GM23248 (cell line): Measurements from ENCODE around the gene FBXO47.

DNA sequence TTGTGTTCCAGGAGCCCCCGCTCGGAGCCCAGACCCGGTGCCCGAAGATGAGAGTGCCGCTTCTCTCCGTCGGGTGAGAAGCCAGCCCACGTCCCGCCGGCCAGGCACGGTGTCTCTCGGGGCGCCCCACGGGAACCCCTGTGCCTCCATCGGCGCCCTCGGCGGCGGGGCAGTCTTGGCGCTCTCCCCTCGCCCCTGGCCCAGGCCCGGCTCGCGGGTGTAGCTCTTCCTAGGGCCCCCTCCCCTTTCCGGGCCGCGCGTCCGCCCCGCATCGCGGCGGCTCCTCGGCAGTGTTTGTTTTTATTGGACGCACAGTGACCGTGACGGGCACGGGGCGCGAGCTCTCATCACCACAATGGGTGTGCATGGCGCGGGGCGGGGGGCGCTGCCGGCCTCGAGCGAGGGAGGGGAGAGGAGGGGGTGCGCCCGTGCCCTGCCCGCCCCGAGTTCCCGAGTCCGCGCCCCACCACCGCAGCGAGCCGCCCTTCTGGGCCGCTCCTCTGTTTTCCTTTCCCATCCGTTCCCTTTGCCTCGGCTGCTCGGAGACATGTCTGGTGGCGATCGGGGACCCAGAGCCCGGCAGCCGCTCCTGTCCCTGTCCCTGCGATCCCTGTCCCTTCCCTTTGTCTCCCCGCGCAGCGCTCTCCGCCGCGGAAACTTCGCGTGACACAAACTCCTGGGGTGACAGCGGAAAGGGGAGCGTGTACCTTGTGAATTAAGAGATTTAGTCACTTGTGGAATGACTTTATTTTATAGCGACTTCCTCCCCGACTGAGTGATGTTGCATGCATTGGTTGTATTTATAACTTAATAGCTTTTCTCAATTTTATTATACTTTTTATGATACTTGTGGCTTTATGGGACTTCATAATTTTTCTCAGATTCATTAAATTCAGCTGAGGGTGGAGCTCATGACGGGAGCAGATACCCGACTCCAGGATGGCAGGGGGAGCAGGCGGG lies 40.5 kb downstream of the MRM1 start:
- RAMPAGE, long total RNA = no peak

GRCh38 chr17:37082644-37083386 lies 134.1 kb downstream of the AATF start:
- RAMPAGE, long total RNA = no peak

DNA sequence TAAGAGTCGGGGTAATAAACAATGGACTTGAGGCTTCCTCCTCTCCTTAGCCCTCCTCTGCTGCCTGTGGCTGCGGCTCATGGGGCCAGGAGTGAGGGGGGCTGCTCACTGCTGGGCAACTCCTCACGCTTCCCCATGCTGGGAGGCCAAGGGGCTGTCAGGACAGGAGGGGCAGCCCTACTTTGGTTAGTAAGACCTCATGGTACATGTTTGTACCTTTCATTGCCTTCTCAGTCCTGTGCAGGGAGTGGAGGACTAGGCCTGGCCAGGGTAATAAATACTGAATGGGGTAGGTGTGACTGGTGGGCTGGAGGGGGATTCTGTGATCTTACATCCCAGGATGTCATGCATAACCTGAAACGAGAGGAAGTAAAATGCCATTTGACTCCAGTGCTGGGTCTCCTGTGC lies 138.1 kb downstream of the AATF start:
- RAMPAGE, long total RNA = no peak

GRCh38 chr17:37097634-37098107 lies 148.9 kb downstream of the AATF start:
- RAMPAGE, long total RNA = no peak

- RAMPAGE, long total RNA = no peak
Observed at GRCh38 chr17:37273262-37274164, 102.3 kb upstream of the C17orf78 start.

DNA sequence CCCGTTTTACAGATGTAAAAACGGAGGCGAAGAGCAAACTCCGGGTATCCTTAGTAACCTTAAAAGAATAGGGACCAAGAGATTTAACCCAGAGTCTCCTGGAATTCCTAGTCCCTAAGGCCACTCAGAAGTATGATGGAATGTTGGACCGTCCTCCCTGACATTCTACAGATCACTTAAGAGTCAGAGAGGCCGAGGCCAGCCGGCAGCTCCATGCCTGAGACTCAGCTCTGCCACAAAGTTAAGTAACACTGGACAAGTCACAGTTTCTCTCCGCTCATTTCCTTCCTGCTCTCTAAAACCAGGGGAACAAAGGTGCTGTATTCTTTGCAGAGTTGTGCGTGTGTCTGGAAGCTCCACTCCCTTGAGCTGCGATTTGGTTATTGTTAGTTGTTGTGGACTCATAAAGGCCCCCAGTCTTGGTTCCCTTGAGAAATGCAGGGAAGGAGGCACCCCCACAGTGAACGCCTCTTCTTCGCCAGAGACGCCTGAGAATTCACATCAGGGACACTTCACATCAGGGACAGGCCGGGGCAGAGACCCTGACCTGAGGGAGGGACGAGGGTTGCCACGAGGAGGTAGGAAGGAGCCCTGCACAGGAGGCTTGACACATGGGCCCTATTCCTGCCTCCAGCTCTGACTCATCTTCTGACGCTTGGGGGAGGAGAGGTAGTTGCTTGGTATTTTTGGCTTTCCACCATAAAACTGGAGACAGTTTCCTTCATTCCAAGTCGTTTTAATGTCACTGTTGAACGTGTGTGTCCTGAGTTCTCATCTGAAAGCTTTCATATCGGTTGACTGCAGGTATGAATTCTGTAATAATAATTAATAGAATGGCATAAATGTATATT lies 1.4 kb downstream of the DUSP14 start:
- RAMPAGE, long total RNA = no peak

DNA sequence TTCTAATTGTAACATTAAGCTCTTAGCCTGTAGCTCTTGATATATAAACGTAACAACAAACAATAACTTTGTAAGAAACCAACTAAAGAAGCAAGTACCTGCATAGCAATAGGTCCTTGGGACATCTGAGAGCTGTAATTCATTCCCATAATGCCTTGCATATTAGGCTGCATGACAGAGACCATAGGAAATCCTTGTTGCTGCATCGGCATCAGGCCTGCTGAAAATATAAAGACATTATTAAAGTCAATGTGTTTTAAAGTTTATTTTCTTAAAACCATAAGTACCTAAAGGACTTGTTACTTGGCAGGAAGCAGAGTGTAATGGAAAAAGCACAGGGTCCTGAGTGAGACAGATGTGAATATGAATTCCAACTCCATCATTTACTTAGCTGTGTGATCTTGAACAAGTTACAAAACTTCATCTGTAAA lies 13.1 kb downstream of the SYNRG start:
- RAMPAGE, long total RNA = no peak

DNA sequence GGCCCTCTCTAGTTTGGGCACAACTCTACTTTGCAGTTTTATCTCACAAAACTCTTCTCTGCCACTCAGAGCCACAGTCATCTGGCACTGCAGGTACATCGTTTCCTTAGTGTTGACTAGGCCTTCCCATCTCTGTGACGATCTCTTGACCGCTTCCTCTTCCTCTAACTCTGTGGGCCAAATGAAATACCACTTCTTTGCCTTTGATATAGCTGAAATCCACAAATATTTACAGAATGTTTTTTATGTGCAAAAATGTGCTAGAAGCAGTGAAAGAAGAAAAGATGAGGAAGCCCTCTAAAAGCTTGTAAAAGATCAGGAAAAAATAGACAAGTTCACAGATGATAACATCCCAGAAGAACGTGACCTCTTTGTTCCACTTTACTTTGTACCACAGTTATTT lies 3.1 kb downstream of the SYNRG start:
- RAMPAGE, long total RNA = no peak

DNA sequence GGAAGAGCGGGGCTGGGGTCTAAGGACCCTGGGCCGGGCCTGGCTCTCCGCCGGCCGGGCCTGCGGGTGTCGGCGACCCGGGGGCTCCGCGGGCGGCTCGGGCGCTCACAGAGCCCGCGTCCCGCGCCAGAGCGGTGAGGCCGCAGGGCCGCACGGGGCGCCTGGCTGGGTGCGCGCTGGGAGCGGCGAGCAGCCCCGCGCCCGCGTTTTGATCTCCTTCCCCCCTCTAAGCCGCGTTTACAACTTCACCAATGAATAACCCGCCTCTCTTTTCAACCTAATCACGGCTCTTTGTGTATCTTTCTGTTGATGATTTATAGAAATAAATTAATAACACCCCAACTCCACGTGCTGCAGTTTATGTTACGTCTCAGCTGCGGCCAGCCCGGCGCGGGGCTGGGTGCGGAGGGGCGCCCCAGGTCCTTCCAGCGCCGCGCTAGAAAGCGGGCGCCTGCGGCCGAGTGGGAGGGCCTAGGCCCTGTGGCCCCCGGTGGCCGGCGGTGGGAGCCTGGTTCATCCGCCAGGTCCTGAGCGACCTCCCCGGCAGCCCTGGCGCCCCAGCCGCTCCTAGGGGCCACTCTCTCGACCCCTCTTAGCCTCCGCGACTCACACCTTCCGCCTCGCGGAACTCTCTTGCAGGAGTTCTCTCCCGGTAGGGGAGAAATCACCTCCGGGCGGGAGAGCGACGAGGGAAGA lies 2.0 kb downstream of the HNF1B start:
- RAMPAGE, long total RNA = no peak

GRCh38 chr17:38324792-38326002 lies 18.6 kb downstream of the GPR179 start:
- RAMPAGE, long total RNA = no peak

DNA sequence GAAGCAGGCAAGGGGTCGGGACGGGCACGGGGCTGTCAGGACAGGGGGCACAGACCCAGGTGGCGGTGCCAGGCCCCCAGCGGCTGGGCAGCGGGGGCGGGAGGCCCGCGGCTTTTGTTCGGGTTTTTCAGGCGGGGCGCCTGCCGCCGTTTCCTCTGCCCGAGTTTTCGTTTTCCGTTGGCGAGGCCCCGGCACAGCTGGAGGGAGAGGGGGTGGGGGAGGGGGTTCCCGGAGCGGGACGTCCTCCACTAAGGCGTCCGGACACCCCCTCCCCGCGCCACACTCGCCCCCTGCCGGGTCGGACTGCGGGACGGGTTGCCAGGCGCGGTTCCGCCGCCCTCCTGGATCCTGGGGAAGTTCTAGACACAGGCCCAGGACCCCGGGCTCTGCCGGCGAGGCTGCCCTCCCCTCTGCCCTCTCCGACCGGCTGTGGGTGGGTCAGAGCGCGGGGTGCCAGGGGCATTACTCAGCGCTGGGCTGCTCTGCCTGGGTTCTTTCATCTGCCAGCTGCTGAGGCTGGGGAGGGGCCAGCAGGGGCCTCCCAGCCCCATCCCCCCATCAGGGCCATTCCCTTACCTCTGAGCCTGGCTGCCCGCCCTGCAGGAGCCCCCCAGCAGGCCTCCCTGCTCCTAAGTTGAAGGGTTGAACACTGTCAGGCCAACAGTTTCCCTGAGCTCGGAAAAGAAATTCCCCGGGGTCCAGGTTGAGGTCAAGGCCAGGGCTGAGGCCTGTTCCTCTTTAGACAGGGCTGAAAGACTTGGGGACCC lies 682 bp downstream of the ARHGAP23 start:
- RAMPAGE, long total RNA = no peak

- RAMPAGE, long total RNA = no peak
Observed at GRCh38 chr17:38731795-38732275, 1.7 kb downstream of the CISD3 start.

GRCh38 chr17:38734827-38735674 lies 4.9 kb downstream of the CISD3 start:
- RAMPAGE, long total RNA = no peak

- RAMPAGE, long total RNA = no peak
Observed at GRCh38 chr17:38738341-38739247, 8.5 kb downstream of the CISD3 start.

DNA sequence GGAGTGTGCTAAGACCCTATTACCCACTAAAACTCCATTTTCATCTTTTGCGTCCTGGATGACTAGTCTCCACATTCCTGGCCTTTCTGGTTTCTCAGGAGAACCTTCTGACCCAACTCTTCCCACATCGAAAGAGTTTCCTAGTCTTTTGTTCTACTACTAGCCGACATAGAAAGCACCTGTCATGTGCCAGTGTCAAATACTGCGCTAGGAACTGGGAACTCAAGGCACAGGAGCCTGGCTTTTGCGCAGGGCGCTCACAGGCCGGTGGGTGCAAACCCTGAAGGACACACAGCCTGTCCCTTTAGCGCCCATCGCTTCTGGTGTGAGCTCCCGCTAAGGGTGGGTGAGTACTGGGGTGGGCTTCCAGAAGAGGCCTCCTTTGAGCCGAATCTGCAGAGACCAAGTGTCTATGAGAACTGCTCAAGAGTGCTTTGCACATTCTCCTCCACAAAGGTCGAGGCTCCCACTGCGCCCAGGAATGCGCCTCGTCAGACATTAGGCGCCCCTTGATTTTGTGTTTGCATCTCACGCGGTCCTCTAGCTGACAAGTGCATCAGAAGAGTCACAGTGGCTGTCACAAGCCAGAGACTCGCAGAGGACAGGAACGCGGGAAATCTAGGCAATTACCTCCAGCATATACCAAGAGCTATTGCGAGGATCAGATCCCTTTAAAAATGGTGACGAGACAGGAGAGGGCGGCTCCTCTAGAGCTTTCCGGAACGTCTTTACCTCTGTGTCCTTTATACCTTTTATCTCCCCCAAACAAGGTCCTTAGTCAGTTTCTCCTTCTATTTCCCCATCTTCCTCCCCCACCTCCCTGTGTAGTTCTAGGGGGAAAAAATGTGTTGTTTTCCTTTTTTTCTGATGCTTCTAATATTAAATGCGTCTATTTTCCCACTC lies 1.9 kb upstream of the PSMB3 start:
- RAMPAGE, long total RNA = no peak

GRCh38 chr17:38751350-38751613 lies 1.3 kb upstream of the PSMB3 start:
- RAMPAGE, long total RNA = no peak

DNA sequence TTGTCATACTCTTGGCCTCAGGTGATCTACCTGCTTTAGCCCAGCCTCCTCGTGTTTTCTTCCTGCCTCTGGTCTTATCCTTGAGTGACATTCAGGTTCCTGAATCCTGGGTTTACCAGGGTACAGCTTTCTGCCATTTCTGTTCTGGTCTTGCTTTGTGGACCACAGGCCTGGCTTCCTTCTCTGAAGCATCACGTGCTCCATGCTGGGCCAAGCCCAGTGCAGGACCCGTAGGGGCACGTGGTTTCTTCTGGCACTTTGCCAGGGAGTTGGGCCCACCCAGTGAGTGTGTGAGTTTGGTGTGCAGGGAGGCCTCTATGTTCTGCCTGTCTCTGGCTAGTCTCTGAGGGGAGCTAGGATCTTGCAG lies 11.6 kb downstream of the LASP1 start:
- RAMPAGE, long total RNA = no peak

DNA sequence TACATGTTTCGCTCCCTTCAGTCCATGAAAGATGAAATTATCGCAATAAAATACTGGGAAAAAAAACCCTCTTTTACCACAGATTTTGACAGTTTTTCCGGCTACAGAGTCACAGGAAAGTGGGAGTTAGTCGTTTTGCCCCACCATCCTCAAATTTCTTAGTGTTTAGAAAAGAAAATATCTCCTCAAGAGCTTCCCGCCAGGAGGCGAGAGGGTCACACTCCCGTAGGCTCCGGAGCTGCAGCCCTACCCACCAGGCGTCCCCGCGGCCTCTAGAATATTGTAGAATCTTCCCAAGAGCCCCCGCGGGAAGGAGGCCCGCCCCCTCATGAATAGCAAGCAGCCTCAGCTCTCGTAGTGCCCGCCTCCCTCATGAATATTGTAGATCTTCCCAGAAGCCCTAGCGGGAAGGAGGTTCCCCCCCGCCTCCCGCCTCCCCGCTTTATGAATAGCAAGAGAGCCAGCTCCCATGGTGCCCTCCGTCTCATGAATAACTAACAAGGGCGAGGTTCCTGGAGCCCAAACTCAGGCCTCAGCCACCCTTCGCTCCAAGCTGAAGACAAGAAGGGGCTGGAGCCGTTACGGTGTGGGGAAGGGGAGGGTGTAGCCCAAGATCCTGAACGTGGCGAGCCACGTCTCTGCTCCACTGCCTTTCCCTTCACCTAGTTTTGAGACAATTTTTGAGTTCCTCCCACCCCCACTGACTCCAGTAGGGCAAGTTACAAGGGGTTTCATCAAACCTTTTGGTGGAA lies at the start of gene FBXO47:
FBXO47 (minus strand) TSS at position 252 of the 752 bp plus-strand sequence.
- RAMPAGE, long total RNA = no peak

GRCh38 chr17:39002142-39002761 lies 35.0 kb upstream of the FBXO47 start:
- RAMPAGE, long total RNA = no peak

- RAMPAGE, long total RNA = no peak
Observed at GRCh38 chr17:39092816-39093434, 58.5 kb downstream of the PLXDC1 start.